Cardiac septum (tissue), 1 donor: ENCODE measurements around the genes GAD2, ABI1 and MKX.

- PRO-cap = no peak
These were observed at the start of gene GAD2 for GRCh38 chr10:26215861-26216863. Gene GAD2, plus strand, starts transcription at chr10:26216774.

GRCh38 chr10:26249689-26250253, 33.2 kb downstream of the GAD2 start:
- PRO-cap = no peak

DNA sequence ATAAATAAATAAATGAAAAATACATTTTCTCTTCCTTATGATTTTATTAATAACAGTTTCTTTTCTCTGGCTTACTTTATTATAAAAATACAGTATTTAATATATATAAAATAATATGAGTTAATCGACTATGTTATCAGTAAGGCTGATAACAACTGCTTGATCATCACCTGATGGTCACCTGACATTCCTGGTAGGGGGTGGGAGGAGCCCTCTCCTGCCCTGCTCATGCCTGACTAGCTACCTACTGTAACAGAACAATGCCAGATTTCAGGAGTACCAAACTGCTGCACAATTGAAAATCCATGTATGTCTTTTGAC, 1.3 kb upstream of the APBB1IP start:
- PRO-cap = no peak

DNA sequence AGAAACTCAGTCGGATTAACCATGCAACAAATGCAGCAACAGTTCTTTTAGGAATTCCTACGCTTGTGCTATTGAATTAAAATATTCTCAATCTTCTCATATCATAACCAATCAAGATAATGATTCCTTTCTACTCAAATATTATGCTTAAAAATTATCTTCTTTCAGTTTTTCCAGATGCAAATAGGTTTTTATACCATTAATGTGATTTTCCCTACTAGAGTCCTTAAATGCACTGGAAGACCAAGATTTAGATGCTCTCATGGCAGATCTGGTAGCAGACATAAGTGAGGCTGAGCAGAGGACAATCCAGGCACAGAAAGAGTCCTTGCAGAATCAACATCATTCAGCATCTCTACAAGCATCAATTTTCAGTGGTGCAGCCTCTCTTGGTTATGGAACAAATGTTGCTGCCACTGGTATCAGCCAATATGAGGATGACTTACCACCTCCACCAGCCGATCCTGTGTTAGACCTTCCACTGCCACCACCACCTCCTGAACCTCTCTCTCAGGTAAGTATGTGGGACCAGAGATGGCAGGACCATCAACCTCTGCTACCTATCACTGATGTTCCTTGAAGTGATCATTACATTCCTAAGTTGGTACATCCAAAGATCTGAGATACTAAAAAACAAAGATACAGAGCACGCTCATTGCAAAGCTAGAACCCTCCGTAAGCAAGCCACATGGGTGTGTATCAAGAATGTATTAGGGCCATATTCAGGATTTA, 62.6 kb downstream of the APBB1IP start:
- PRO-cap = no peak

- PRO-cap = no peak
These were observed 3.3 kb downstream of the PDSS1 start for GRCh38 chr10:26700768-26701207.

- PRO-cap = no peak
These were observed 40.8 kb downstream of the PDSS1 start for GRCh38 chr10:26738187-26738769.

DNA sequence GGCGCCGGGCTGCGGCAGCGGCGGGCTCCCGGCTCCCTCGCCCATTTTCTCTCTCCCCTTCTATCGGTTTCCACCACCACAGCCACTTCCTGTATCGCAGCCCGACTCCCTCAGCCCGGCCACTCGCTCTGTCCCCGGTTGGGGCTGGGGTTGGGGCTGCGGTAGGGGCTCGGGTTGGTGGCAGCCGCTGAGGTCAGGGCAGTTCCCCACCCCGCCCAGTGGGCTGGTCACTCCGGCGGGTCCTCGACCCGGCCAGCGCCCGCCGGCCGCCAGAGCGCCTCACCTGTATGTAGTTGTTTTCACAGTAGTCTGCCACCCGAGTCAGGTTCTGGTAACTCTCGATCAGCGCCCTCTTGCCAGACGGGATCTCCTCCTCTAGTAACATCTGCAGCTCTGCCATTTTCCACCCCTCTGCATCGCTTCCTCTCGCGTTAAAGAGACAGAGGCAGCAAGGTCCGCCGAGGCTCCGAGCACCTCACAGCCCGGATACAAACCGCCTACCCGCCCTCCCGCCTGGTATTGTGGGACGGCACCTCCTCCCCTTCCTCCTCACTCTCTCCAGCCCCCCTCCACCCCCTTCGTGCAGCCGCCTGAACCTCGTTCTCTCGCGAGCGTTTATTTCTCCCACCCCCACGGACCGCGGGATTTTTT, at the start of gene ABI1:
Gene ABI1 (minus strand): TSS at position 495 of the 651 bp plus-strand sequence.
- PRO-cap = unidirectional peak, minus-strand start at position 383 of the sequence; unidirectional peak, minus-strand start at position 521 of the sequence

DNA sequence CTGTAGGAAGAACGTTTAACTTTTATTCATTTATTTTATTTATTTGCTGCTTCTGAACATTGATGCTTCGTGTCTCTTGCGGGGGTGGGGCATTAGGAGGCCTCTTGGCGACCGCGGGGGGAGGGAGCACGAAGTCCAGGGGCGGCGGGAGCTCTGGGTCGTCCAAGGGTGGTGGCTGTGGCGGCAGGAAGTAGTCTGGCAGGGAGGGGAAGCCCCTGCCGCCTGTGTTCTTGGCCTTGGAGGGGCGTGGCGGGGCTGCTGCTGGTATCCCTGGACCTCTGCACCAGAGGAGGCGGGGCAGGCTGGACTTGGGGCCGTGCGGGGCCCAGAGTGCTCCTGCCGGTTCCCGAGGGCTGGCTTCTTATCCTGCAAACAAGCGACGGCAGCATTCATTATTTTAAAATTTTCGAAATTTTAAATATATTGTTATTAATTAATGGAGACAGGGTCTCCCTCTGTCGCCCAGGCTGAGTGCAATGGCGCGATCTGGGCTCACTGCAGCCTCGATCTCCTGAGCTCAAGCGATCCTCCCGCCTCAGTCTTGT, 70.5 kb upstream of the ABI1 start:
- PRO-cap = no peak

- PRO-cap = no peak
These were observed 37.1 kb downstream of the MASTL start for GRCh38 chr10:27192174-27192724.

- PRO-cap = no peak
These were observed 18.5 kb upstream of the ACBD5 start for GRCh38 chr10:27258637-27259967.

DNA sequence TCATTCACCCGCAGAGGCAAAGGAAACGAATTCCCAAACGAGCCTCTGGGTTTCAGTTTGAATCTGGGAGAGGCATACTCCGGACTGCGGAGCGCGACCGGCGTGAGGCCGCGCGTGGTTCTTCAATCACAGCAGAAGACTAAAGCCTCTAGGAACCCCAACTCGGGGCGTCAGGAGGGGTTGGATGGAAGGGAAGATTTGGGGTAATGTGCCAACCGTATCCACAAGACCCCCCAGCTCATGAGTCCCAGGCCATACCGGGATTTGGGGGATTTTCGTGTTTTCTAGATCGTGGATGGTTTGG, 1.9 kb downstream of the MKX start:
- PRO-cap = no peak

GRCh38 chr10:27745349-27745884, at the start of gene MKX:
Gene MKX, minus strand, starts transcription at chr10:27745819.
- PRO-cap = no peak

GRCh38 chr10:28327453-28327954, 24.6 kb upstream of the MPP7 start:
- PRO-cap = no peak

- PRO-cap = no peak
These were observed 9.3 kb downstream of the WAC start for GRCh38 chr10:28542042-28542822.

- PRO-cap = no peak
These were observed 22.5 kb downstream of the WAC start for GRCh38 chr10:28555169-28555993.

DNA sequence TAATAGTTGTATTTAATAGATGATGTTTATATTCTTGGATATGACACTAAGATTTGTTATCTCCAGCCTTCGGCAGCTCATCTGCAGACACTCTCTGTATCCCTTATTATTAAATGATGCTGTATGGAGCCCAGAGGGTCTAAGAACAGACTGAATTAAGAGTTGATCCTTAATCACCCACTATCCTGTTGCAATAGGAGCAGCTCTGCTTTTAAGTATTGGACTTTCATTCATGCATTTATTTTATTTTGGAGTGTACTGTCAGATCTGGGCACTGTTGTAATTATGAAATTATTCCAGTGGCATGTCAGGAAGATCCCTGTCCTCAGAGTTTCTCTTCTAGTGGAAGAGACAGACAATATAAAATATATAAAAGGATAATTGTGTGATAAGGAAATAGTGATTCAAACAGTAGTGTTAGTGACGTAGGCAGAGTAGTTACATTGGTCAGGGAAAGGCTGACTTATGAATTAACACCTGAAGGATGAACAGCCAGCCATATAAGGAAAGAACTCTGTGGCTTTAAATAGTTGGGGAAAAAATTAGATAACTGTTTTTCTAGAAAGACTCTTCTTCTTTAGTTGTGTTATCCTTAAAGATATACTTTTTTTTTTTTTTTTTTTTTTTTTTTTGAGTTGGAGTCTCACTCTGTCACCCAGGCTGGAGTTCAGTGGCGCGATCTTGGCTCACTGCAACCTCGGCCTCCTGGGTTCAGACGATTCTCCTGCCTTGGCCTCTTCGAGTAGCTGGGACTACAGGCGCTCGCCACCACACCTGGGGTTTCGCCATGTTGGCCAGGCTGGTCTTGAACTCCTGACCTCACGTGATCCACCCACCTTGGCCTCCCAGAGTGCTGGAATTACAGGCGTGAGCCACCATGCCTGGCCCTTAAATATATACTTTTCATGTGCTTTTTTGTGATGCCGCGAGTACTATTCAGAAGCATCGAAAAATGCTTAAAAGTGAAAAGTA, 37.7 kb downstream of the WAC start:
- PRO-cap = no peak

- PRO-cap = no peak
These were observed 54.7 kb upstream of the BAMBI start for GRCh38 chr10:28622525-28623073.

GRCh38 chr10:28680378-28680741, 3.0 kb downstream of the BAMBI start:
- PRO-cap = no peak

DNA sequence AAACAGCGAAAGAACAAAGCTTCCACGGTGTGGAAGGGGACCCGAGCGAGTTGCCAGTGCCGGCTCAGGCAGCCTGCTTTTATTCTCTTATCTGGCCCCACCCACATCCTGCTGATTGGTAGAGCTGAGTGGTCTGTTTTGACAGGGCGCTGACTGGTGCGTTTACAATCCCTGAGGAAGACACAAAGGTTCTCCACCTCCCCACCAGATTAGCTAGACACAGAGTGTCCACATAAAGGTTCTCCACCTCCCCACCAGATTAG, 218.7 kb downstream of the BAMBI start:
- PRO-cap = unidirectional peak, minus-strand start at position 52 of the sequence

- PRO-cap = no peak
These were observed 169.5 kb upstream of the LYZL1 start for GRCh38 chr10:29119343-29119721.